Cerebral cortex (tissue), 2 donors: ENCODE data around the genes STARD10 and PPME1.

DNA sequence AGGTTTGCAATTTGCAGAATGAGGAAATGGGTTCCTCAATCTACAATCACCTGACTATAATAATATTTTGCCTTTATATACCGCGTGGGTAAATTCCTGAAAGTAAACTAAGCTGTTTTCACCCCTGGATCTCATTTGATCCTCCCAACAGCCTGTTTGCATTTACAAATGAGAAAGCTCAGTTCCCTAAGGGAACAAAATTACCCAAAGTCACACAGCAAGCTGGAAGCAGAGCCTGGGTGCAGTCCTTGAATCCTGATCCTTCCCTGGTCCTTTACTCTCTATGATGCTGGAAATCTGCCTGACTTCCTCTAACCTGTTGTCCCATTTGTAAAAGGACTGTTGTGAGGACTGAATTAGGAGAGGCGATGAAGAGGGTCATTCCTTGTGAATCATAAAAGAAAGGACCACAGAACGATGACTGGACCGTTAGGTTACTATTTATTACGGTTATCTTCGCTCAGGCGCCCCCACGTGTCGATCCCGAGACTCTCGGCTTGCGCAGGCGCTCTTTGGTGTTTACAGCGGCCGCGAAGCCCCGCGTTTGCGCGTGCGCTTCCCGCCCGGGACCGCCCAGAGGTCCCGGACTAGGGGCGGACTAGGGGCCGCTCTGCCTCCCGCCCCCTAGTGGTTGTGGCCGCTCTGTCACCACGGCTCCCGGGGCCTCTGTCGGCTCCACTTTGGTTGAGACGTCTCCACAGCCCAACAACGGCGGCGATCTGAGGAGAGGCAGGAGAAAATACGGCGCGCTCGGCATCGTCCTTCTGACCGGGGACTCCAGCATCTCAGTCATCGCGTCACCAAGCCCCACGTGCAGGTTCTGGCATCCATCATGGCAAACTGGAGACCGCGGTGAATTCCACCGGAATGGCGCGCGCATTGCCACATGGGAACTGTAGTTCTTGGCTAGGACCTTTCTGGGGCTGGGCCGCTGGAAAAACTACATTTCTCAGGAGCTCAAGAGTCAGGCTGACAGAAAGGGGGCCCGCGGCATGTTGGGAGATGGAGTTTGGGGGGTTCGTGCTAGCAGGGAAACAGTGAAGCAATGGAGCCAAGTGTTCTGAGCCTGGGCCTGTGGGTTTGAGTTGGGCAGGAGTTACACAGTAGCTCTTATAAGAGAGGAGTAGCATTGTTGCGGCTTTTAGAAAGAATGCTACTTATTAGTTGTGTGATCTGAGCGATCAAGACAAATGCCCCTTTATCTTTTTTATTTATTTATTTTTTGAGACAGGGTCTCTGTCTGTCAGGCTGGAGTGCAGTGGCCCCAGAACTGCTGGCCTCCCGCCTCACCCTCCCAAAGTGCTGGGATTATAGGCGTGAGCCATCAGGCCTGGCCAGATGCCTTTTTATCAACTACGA, at the start of gene STARD10:
STARD10 (minus strand) TSS at position 842 of the 1,359 bp plus-strand sequence.
- PRO-cap, 2 experiments: peak in 1 of 2 experiments; most common plus-strand start position 627 of the sequence (in 1); most common minus-strand start position 494 of the sequence (in 1)

DNA sequence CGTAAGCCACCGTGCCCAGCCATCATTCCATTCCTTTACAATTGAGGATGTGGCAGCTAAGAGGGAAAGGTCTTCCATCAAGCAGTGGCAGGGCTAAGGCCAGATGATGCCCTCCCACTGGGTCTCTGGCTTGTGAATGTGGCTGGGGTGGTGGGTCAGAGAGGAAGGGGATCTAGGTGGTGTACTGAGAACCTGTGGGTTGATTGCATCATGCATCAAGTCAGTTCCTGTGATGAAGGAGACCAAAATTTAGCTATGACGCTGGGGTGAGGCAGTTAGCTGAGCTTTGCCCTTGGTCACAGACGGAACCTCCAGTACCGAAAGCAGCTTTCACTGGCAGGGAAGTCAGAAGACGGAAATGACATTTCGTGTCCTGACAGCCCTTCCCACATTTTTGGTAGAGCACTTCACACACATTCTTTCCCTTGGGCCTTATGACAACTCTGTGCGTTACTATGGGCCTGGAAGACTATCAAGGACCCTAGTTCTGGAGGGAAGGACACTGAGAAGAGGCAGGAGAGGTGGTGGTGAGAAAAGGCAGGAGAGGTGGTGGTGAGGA, 20.7 kb downstream of the ATG16L2 start:
- PRO-cap, 2 experiments: no peak in any of the 2 experiments

- PRO-cap, 2 experiments: no peak in any of the 2 experiments
These were observed 16.3 kb upstream of the FCHSD2 start for GRCh38 chr11:73158210-73158950.

- PRO-cap, 2 experiments: no peak in any of the 2 experiments
These were observed 2.4 kb upstream of the P2RY6 start for GRCh38 chr11:73269691-73270284.

GRCh38 chr11:73283226-73283952, 11.3 kb downstream of the P2RY6 start:
- PRO-cap, 2 experiments: no peak in any of the 2 experiments

- PRO-cap, 2 experiments: no peak in any of the 2 experiments
These were observed 3.1 kb downstream of the RELT start for GRCh38 chr11:73378898-73380055.

- PRO-cap, 2 experiments: no peak in any of the 2 experiments
These were observed 5.9 kb downstream of the RELT start for GRCh38 chr11:73382009-73382664.

- PRO-cap, 2 experiments: no peak in any of the 2 experiments
These were observed 8.8 kb downstream of the RELT start for GRCh38 chr11:73384750-73385598.

DNA sequence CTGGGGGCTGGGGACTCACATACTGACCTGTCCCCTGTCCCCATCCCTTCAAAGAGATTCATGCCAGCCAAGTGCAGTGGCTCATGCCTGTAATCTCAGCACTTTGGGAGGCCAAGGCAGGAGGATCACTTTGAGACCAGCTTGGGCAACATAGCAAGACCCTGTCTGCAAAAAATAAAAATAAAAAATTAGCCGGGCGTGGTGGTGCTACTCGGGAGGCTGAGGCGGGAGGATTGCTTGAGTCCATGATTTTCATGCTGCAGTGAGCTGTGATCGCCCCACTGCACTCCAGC, 15.2 kb downstream of the RELT start:
- PRO-cap, 2 experiments: no peak in any of the 2 experiments

DNA sequence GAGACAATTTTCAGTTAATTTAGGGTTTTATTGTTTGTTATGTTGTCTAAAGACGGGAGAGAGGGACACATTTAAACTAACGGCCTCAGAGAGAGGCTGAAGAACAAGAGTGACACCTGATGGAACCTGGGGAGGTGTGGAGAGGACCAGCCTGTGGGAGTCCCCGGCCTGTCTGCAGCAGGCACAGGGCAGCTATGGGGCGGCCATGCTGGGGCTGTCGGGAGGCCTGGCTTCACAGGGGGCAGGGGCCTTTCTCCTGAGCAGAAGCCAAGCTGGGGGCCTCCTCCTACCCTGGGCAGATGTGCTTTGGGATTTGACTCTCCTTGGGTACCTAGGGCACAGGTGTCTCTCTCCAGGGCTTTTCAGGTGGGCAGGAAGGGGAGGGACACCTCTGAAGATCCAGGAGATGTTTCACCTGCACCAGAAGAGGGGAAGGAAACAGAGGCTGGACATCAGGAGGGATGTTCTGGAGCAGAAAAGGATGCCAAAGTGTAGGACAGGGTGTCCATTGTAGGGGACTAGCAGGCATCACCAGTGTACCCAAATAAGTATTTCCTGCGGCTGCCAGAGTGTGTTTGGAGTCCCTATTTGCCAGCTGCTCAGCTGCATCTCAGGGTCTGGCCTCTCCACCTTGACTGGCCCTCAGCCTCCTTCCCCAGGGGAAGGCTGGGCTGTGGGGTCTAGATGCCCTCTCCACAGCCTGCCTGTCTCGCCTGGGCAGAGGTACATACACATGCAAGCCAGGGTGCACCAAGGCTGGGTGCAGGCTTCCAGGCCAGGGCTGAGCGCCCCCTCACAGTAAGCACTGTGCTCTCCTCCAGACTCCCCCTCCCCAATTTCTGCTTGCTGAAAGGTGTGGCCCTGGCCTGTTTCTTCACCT, 22.2 kb downstream of the RELT start:
- PRO-cap, 2 experiments: no peak in any of the 2 experiments

- PRO-cap, 2 experiments: no peak in any of the 2 experiments
These were observed 107.5 kb downstream of the FAM168A start for GRCh38 chr11:73490287-73490940.

DNA sequence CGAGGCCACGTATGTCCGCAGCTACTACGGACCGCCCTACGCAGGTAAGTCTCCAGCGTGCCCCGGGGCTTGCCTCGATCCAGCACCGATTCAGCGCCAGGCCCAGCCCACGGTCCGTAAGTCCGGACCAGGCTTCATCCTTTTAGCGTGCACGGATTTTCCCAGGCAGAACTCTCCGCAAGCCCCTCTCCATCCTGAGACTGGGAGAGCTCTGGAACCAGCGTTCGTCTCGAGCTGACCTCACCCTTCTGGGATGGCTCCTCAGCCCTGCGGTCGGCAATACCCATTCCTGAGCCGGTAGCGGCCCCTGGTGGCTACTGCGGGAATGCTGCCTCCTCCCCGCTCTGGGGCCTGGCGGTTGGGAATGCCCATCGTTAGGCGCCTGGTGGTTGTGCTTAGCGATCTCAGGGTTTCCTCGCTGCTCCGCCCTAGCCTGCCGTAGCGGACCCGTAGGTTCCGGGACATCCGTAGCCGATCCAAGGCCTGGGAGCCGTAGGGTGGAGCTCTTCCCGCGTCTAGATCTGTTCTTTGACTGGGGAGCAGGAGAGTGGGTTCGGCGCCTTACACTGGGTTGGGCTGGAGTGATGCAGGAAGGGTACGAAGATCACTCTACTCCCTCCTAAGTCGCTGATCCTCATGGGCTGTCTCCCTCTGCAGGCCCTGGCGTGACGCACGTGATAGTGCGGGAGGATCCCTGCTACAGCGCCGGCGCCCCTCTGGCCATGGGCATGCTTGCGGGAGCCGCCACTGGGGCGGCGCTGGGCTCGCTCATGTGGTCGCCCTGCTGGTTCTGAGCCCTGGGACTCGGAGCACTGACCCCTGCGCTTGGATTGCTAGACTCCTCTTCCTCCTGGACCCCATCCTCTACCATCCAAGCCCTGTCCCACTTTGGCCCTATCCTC, 14.7 kb downstream of the PLEKHB1 start:
- PRO-cap, 2 experiments: peak in 1 of 2 experiments; most common plus-strand start position 461 of the sequence (in 1); most common minus-strand start position 255 of the sequence (in 1)

DNA sequence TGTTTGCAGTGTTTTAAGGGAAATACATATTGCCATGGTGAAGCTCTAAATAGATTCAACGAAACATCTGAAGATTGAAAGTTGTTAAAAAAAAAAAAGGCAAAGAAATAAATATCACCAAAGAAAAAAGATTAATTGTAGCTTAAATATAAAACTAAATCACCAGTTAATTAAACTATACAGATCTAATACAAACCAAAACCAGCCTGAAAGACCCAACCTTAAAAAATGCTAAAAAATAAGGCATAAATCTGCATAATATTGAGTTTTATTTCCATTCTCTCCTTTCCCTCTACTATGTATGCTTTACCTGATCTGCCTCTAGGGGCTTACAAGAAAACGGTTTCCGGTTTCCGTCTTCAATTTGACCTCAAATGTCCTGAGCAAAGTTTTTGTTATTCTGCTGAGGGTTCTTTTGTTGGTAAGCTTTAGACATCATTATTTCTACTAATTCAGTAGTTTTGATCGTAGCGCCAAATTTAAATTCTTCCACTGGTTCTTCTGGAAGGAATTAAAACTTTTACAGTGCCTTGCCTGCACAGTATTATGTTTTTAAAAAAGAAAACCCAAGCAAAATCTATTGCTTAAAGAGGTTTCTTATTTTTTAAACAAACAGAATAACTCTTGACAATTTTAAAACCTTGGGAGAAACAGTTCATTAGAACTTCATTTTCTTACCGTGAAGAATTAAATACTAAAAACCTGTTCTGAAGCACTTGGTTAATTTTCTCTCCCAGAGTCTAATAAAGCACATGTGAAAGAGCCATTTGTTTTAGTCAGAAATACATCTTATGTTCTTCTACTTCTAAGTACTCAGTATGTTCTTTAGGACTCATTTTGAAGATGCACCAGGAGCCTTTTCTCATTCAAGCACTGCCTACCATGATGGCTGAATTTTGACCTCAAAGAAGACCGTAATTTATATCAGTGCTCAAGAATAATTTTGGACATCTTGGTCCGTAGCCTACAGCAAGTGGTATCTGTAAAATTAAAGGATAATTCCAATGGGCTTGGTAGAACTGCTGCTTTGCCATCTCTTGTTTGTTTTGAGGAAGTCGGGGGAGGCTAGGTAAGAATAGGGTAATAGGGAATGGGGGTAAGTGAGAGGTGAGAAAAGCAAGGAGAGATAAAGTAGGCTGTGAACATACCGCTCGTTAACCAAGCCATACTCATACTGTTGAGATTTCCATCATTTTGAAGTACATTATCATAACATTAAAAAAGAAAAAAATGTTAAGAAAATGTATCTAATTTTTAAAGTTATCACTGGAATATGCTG, 30.5 kb downstream of the PLEKHB1 start:
- PRO-cap, 2 experiments: no peak in any of the 2 experiments

- PRO-cap, 2 experiments: no peak in any of the 2 experiments
These were observed 4.0 kb upstream of the MRPL48 start for GRCh38 chr11:73783483-73784276.

DNA sequence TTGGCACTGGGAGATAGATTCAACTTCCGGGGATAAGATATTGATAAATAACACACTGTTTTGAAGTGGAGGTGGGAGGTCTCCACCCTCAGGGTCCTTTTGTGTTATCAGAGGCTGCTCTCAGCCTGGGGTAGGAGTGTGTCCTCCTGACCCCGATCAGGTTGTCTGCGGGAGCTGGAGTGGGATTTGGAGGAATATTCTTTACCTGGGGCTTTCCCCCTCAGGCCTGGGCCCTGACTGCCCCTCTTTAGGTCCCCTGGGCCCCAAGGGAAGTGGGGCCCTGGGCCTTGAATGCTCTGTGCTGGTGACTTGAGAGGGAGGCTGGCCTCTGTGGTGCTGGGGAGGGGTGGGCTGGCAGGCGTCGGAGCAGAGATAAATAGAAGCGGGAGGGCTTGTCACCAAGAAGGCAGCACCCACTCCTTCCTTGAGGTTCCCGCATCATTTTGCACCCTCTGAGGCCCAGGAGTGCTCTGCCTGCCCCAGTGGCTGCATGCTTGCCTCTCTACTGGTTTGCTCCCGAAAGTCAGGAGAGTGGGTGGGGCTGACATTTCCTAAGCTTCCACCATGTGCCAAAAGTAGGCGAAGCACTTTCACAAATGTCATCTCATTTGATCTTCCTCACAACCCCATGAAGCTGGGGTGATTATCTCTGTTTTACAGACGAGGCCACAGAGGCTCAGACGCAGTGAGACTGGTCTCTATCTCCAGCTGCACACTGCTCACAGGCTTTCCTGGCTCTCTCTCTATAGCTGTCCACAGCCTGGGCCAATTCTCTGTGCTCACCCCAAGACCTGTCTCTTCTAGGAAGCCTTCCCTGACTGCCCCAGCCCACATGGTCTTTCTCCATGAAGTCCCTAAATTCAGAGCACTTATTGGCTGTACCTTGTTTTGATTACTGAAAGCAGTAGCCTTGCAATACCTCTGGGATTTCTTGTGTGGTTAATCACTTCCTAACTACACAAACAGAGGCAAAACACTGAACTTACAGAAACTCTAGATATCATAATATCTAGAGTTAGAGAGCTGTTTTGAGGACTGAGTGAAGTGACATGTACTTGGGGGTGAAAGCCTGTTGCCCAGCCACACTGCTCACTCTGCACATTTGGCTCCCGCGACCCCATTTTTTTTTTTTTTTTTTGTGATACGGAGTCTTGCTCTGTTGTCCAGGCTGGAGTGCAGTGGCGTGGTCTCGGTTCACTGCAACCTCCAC, 2.6 kb upstream of the UCP3 start:
- PRO-cap, 2 experiments: no peak in any of the 2 experiments

GRCh38 chr11:74030537-74031414, 21.9 kb upstream of the UCP3 start:
- PRO-cap, 2 experiments: no peak in any of the 2 experiments

DNA sequence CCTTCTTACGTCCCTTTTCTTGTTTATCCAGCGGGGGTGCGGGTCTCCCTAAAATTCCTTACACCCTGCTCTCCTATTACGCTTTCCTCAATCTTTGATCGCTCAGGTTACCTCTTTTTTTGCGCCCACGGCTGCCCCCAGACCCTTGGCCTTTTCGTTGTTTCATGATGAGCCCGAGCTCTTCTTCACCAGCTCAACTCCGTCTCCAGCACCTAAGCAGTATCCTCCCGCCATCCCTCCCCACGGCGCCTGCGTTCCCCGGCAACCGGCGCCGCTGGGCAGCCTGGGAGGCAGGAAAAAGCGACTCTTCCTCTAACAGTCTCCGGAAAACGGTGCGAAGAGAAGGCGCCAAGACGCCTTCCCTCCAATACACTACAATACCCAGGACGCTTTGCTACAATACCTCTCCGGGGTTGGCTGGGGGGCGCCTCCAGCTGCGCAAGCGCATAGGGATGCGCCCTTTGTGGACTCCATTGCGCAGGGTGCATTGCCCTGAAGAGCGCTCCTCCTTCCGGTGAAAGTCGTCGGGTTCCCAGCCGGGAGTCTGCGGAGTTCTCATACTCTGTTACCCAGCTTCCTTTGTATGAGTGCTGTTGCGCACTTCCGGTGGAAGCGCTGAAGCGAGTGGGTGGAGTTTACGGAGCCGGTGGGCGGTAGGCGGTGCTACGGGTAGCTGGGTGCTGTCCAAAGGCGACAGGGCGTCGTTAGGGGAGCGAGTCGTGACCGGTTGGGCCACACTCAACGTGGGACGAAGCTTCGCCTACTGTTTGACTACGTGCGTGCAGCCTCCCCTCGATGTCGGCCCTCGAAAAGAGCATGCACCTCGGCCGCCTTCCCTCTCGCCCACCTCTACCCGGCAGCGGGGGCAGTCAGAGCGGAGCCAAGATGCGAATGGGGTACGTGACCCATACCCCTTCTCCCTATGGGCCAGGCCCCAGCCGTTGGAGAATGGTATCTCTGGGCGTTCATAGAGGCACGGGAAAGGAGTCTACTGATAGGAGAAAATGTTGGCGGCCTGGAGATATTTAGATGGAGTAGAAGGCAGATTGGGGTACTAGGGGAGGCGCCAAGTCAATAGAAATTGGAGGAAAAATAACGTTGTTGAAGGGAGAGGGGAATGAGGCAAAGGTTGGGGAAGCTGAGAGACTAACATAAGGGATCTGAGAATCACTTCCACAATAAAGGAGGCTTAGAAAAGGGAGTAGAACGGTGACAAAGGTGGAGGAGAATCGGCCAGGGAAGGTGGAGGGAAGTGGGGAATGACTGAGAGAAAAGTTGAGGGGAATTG, at the start of gene PPME1:
PPME1 (plus strand) TSS at position 663 of the 1,288 bp plus-strand sequence.
- PRO-cap, 2 experiments: peak in 1 of 2 experiments; most common plus-strand start position 315 of the sequence (in 1); most common minus-strand start position 374 of the sequence (in 1)

DNA sequence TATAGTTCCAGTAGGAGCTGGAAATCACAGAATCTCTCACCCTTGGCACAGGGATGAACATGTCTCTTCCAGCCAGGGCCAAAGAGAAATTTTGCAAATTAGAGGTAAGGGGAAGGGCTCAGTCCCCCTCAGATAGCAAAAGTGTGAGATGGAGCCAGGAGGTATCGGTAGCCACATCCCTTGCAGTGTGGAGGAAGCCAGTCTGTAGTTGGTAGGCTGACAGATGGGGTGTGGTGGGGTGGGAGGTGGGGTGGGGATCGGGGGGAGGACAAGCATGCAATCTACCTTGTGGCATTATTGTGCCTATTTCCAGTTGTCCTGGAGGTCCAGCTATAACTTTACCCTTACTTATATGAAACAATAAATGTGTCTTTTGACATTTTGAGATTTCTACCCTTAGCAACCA, 25.4 kb downstream of the KCNE3 start:
- PRO-cap, 2 experiments: no peak in any of the 2 experiments

GRCh38 chr11:74466502-74467390, 603 bp downstream of the KCNE3 start:
- PRO-cap, 2 experiments: no peak in any of the 2 experiments

- PRO-cap, 2 experiments: no peak in any of the 2 experiments
These were observed 11.2 kb upstream of the POLD3 start for GRCh38 chr11:74581136-74581677.